Spinal cord (tissue), 3 donors: ENCODE measurements around a stretch of chr7.

- PRO-cap = no peak
- RAMPAGE, long total RNA = no peak
These were observed 104.7 kb downstream of the PRKAG2 start for GRCh38 chr7:151772214-151772687.

DNA sequence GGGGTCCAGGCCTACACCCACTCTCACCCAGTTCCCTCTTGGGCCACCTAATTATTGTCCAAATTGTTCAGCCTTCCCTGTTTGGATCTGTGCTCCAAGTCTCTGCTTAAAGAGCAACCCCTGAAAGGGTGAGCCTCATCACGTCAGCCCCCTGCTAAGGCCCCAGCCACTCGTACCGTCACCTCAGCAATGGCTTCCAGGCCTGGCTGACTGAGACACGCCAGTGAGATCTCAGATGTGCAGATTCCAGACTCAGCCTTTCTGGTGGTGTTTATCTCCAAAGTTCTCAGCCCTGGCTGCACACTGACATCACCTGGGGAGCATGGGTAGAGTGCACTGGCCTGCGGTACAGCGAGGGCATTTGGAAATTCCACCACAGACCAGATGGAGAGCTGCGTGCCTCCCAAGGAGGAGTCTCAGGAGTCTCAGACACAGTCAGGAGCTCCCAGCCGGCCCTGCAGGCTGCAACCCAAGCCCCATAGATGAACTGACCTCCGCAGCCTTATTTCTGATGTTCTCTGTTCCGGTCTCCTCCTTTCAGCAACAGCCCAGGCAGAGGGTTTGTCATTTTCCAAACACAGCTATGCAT, 87.4 kb downstream of the PRKAG2 start:
- PRO-cap = no peak
- RAMPAGE, long total RNA = no peak

DNA sequence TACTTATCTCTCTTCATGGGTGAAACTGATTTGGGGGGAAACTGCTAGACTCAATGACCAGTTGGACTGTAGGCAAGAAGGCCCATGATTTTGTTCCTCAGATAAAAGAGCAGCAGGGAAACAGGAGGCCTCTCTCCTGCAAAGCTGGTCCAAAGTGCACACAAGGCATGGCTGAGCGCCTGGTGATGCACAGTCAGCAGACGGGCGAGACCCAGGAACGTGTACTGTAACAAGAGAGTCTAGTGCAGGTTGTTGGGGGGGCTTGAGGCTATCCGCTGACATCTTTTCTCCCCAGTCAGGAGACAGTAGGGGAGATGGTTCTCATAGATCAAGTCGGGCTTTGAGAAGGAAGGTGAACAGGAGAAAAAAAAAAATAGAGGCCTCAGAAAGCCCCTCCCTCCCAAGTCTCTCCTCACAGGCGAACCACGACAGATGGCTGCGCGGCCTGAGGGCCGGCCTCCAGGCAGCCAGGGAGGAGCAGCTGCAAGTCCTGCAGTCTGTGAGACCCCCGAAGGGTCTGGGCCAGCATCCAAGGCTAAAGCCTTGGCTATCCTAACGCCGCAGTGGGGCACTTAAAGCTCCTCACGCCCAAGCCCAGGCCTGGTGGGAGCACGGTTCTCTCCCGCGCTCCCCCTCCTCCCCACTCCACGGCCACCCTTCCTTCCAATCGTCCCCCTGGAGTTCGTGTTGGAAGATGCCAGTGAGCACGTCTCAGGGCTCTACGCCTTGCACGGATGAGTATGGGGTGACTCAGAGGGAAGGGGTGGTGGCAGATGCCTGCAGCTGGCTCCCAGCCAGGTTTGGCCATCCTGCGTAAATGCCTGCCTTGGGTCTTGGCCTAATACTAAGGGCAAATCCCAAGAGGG, 68.3 kb downstream of the PRKAG2 start:
- PRO-cap = no peak
- RAMPAGE, long total RNA = no peak

GRCh38 chr7:151823245-151823857, 53.6 kb downstream of the PRKAG2 start:
- PRO-cap = no peak
- RAMPAGE, long total RNA = no peak

DNA sequence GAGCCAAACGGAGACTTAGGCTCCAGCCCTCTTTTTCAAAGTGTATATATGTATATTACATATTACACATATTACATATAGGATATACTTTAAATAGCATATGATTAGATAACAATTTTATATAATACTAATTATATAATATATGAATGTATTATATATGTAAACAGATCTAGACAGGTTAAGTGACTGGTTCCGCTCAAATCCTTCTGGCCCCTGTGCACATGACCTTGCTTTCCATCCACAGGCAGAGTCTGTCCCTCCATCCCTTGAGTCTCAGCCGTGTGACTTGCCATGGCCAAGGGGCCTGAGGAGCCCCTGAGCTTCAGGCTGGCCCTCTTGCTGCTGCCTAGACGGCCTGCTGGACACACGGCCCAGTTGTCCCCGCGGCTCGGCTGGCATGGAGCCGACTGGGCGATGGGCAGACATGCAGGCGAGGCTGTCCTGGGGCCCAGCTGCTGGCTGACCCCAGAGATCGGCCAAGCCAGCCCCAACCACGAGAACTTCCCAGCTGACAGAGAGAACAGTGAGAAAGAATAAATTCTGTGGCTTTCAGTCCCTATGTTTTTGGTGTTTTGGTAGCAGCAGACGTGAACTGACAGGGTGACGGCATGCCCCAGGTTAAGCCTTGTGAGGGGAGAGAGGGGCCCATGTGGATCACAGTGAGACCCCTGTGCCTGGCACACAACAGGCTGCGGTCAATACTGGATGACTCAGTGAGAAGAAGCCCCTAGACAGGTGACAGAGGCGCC, 11.9 kb downstream of the PRKAG2 start:
- PRO-cap = no peak
- RAMPAGE, long total RNA = no peak

- PRO-cap = no peak
- RAMPAGE, long total RNA = no peak
These were observed 106.5 kb downstream of the GALNT11 start for GRCh38 chr7:152131610-152132769.

DNA sequence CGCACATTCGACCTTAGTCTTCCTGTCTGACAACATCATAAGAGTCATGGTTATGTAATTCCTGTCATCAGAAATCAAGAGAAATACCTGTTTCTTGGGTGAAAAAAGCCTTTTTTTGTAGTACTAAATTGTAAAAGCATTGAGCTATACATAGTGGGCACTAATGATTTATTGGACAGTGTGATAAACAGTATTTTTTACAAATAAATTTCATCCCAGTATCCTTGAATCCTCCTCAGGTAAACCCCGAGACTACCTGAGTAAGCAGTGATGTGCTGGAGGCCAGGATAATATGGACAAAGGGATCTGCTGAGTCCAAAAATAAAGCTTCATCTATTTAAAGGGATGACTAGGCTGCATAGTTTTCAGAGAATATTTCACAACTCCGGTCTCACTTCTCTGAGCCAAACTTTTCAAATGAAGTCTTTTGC, 2.4 kb downstream of the ACTR3B start:
- PRO-cap = no peak
- RAMPAGE, long total RNA = no peak

DNA sequence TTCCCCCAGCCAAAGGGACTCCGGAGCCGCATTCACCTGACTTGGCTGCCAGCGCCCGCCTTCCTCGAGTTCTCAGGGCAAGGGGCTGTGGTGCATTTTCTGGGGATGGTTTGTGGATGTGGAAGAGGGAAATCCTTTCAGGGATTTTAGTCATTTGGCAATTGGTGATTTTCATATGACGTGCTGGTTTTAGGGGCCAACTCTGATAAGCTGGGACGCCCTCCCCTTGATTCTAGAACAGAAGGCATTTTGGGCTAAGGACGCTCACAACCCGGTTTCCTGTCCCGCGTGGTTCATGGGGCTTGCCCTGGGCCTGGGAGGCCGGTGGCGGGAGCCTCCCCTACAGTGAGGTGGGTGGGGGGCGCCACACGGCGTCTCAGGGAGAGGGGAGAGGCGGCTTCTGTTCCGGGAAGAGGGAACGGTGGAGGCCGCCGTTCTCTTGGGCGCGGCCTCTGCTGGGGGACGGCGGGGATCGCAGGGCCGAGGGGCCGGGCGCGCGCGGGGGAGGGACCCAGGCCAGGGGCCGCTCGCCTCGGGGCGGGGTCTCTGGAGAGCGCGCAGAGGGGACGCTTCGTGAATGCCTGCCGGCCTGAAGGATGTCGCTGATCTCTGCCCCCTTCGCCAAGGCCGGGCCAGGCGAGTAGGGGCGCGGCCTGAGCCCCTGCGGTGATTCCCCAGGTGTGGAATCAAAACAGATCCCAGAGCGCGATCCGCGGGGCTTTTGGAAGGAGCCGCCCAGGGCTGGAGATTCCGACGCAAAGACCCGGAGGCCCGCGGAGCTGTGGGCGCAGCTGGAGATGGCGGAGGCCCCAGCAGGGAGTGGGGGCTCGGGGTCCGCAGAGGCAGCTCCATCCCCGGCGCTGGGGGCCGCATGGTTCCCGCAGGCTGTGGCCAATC, 165.7 kb downstream of the ACTR3B start:
- PRO-cap = no peak
- RAMPAGE, long total RNA = no peak

- PRO-cap = no peak
- RAMPAGE, long total RNA = no peak
These were observed 390.7 kb downstream of the DPP6 start for GRCh38 chr7:154442927-154443182.

DNA sequence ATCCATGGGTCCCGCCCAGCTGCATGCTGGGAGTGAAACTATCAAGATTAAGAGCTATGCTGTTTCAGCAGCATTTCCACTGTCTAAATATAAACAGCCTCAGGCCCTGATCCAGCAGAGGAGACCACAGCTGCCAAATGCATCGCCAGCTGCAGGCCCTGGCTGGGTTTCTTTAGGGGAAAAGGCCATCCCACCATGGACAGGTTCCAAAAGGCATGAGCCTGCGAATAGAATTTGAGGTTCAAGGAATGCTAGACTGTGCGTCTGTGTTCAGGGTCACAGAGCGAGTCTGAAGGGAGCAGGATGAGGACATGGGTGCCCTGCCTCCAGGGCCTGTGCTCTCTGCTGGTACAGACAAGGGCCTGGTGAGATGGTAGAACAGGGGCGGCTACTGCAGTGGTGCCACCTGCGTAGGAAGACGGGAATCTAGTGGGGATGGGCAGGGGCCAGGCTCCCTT, 411.3 kb downstream of the PAXIP1 start:
- PRO-cap = no peak
- RAMPAGE, long total RNA = no peak

GRCh38 chr7:154845061-154845482, 157.9 kb downstream of the PAXIP1 start:
- PRO-cap = no peak
- RAMPAGE, long total RNA = no peak

DNA sequence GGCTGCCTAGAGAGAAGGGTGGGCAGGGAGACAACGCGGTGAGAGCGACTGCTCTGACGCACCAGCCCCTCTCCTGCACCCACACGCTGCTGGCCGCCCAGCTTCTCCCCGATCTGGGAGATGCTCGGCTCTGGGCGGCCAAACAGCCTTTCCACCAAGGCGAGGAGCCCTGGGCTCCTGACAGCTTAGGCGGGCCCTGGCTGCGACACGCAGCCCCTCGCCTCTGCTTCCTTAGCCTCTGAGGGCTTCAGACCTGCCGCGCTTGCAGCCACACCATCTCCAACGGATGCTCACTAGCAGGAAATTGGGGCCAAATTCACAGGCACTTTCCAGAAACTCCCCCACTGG, 298 bp downstream of the HTR5A start:
- PRO-cap = no peak
- RAMPAGE, long total RNA = no peak

DNA sequence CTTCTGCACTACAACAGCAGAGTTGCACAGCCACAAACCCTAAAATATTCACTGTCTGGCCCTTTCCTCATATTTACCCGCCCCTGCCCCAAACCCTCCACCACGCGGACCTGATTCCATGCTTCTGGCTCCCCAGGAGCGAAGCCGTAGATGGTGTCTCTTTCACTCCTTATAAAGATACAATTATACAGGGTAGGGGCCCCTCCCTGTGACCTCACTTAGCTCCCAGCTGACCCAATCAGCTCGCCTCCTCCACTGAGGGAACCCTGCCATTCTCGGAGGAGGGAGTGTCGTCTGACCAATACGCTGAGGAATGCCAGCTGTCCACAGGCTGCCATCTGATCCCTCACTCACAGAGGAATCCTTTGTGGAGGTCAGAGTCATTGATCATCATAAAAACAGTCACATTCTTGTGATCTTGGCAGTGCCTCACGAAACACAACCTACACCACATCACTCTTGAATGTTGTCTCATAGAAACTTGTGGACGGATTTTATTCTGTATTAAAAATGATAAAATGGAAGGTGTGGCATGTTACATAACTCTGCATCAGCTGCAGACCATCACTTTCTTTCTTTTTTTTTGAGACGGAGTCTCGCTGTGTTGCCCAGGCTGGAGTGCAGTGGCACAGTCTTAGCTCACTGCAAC, 67.5 kb upstream of the INSIG1 start:
- PRO-cap = no peak
- RAMPAGE, long total RNA = no peak

GRCh38 chr7:155253903-155254404, 43.7 kb upstream of the INSIG1 start:
- PRO-cap = no peak
- RAMPAGE, long total RNA = no peak

- PRO-cap = no peak
- RAMPAGE, long total RNA = no peak
These were observed 31.3 kb upstream of the INSIG1 start for GRCh38 chr7:155266362-155266825.

- PRO-cap = no peak
- RAMPAGE, long total RNA = no peak
These were observed 11.0 kb downstream of the INSIG1 start for GRCh38 chr7:155308686-155309122.

DNA sequence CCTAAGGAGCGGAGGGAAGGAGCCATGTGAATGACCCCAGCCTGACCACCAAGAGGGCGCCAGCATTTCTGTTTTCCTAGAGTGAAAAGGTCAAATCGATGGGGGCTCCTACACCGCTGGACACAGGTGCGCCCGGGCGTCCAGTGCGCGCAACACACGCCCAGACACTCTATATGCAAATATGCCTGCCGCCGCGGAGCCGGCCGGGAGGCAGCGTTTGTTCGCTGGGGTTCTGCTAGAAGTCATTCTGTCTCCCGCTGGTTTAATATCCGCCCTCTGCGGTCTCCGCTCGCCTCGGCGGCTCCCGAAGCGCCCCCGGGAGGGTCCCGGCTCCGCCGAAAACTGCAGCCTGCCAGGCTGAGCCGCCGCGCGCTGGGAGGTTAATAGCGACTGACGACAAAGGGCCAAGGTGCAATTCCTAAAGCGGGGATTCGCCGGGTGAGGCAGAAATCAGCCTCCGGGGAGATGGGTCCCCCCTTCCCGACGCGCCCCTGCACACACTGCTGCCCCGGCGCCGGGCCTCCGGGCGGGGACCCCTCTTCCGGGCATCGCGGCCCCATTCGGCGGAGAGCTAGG, 8.9 kb downstream of the EN2 start:
- PRO-cap = no peak
- RAMPAGE, long total RNA = no peak

DNA sequence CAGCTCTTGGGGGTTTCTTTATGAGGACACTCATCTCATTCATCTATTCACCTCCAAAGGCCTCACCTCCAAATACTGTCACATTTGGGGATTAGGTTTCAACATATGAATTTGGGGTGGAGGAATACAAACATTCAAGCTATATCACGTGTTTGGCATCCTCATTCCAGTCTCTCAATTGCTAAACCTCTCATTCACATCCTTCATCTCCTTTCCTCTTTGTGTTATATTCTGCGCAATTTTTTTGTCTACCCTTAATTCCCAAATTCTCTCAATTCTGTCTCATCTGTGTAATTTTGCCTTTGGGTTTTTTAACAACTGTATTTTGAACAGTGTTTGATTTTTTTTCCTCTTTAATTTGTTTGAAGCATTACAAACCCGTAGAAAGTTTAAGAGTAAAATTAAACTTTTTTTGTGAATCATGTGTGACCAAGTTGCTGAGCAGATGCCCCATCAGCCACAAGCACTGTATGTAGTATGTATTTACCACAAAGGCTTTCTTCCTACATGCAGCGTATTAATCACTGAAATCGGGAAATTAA, 5.4 kb upstream of the RBM33 start:
- PRO-cap = no peak
- RAMPAGE, long total RNA = no peak

GRCh38 chr7:155639903-155640623, 4.4 kb upstream of the RBM33 start:
- PRO-cap = no peak
- RAMPAGE, long total RNA = no peak

DNA sequence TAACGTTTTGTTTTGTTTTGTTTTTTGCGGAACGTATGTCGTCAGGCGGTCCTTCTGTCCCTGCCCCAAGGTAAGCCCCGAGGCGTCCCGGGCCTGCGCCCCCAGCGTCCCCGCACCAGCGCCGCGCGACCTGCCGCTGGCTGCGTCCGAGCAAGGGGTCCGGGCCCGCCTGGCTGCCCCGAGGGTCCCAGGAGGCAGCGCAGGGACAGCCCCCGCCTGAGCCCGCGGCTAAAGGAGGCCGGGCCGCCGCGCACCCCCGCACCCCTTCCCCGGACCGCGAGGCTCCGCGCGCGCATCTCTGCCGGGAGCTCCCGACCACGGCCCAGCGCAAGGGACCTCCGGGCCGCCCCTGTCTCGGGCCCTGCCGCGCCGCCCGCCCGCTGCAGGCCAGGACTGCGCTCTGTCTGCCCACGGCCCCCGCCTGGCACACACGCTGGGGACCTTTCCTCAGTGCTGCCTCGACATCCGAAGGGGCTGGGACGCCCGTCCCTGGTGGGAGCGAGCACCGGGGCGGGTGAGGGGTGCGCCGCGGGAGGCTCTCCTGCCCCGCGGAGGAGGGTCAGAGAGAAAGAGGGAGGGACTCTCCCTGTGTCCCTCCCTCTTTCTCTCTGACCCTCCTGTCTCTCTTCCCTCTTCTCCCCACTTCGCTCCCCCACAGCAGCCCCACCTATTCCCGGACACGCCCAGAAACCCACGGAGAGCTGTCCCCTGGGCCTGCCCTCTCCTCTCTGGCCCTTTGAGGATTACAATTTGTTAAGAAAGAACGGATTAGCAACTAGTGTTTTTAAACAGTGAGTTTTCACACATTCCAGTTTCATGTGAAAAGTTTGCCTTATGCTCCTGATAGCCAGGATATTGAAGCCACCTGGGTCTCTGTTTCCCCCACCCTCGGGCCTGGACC, 24.9 kb downstream of the SHH start:
- PRO-cap = no peak
- RAMPAGE, long total RNA = no peak